ENCODE data around the gene PHAX.

GRCh38 chr5:125491949-125492461, 745.6 kb upstream of the ZNF608 start:
- RRBS: no CpG with 5 or more reads among the region's 3 CpGs

DNA sequence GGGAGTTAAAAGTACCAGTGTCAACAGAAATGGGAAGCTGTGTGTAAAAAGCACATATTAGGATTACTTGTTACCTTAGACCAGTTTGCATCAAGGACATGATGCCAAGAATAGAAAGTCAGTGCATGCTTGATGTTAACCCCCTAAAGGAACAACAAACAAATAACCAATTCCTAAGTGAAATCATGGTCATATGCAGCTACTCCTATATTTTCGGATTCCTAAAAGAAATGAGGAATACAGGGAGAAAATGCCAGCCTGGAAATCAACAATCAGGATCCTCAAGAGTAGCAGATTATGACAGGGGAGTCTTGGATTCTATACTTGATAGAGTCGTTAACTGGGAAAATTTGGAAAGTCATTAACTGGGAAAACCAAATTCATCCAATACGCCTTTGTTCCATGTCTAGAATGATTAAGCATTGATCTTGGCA, 18.9 kb upstream of the GRAMD2B start:
- RRBS: no CpG with 5 or more reads among the region's 3 CpGs

GRCh38 chr5:126493085-126493591, 69.9 kb downstream of the GRAMD2B start:
- RRBS: no CpG with 5 or more reads among the region's 5 CpGs

DNA sequence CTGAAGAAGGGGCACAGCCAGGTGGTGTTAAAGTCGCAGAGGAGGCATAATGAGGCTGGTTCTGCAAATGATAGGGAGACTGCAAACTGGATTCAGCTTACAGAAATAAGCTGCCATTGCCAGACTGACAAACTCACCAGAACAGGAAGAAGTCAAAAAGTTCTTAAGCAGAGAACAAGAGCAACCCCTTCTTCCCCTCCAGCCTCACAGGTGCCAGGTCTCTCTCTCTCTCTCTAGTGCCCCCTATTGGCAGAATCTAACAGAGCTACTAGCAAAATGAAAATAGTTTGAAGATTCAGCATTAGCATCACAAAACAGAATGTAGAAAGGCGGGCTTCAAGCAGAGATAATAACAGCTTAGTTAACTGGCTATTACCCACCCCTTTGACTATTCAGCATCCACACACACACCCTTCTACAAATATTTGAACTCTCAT, 76.7 kb downstream of the GRAMD2B start:
- RRBS: no CpG with 5 or more reads among the region's 2 CpGs

DNA sequence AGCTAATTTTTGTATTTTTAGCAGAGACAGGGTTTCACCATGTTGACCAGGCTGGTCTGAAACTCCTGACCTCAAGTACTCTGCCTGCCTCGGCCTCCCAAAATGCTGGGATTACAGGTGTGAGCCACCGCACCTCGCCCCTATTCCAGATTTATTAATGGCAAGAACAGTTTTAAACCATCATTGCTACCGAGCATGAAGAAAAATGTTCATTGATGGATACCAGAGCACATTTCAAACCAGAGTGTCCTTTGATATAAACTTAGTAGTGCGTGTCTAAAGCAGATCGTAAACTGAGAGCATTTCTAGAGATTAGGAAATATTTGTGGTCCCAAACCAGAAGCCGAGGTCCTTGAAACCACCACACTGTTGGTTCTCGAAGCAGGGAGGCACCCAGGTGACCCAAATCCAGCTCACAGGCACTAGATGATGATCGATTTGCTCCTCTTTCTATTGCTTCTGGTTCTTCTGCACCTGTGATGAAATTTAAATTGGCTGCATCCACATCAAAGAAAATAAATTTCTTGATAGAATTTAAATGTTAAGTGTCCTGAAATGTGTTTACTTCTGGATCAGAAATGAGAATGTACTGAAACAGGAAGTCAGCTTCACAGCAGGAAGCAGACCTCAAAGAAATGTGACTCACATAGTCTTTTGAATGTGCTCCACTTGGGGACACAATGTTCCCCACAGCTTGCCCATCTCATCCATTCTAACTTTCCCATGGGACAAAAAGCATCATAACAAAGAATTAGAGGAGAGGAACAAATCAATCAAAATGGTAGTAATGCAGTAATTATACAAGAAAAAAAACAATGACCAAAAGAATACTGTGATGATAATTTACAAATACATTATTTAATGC, 85.5 kb downstream of the GRAMD2B start:
- RRBS: no CpG with 5 or more reads among the region's 9 CpGs

DNA sequence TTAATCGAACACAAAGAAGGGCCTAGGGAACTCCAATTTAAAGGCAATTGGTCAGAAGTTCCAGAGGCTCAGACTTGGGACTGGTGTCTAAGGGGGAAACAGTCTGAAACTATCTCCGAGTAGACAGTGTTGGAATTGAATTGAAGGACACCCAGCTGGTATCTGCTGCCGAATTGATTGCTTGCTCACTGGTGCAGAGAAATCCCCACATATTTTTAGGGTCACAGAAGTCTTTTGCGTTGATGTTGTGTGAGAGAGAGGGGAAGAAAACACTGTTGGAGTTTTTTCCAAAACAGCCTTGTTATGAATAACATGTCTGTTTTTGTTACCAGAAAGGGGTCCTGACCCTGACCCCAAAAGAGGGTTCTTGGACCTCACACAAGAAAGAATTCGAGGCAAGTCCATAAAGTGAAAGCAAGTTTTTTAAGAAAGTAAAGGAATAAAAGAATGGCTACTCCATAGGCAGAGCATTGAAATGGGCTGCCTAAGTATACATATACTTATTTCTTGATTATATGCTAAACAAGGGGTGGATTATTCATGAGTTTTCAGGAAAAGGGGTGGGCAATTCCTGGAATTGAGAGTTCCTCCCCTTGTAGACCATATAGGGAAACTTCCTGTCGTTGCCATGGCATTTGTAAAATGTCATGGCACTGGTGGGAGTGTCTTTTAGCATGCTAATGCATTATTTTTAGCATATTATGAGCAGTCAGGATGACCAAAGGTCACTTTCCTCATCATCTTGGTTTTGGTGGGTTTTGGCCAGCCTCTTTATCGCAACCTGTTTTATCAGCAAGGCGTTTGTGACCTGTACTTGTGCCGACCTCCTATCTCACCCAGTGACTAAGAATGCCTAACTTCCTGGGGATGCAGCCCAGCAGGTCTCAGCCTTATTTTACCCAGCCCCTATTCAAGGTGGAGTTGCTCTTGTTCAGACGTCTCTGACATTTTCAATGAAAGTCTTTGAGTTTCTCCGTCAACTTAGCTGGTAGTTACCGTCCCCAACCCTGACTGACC, 81.1 kb downstream of the ALDH7A1 start:
- RRBS: no CpG with 5 or more reads among the region's 12 CpGs

DNA sequence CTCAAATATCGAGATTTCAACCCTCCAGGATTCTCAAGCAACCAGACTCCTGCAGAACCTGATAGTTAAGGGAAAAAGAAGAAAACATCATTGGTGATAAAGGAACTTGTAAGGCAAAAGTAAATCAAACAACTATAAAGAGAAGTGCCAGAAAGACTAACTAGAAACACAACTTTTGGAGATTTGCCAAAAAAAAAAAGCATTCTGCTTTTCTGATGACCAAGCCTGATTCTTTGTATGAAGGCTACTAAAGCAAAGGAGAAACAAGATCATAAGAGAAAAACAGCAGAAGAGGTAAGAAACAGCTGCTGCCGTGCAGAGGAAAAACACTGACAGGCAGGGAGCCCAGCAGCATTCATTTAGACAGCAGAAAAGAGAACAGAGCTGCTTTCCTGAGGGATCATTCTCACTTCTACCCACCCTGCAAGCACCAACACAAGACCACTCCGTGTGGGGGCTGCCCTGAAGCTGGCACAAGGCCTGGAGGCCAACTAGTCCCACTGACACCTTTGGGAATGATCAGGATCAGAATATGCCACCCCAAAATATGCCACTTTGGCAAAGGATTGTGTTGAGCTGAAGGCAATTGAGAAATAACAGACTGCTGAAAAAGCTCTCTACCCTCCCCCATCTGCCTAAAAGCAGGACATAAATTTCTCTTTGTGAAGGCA, 75.1 kb downstream of the ALDH7A1 start:
- RRBS: no CpG with 5 or more reads among the region's 3 CpGs

- RRBS: 2% methylated on average over 16 of the region's 61 CpGs
These were observed at the start of gene PHAX for GRCh38 chr5:126600013-126601168. Gene PHAX, plus strand, starts transcription at chr5:126600947.

- RRBS: no CpG with 5 or more reads among the region's 9 CpGs
These were observed 75.1 kb downstream of the LMNB1 start for GRCh38 chr5:126851840-126852640.

GRCh38 chr5:126920154-126920818, 110.1 kb downstream of the MARCHF3 start:
- RRBS: no CpG with 5 or more reads among the region's 8 CpGs

- RRBS: no CpG with 5 or more reads among the region's 12 CpGs
These were observed 931 bp downstream of the MARCHF3 start for GRCh38 chr5:127029420-127029834.

DNA sequence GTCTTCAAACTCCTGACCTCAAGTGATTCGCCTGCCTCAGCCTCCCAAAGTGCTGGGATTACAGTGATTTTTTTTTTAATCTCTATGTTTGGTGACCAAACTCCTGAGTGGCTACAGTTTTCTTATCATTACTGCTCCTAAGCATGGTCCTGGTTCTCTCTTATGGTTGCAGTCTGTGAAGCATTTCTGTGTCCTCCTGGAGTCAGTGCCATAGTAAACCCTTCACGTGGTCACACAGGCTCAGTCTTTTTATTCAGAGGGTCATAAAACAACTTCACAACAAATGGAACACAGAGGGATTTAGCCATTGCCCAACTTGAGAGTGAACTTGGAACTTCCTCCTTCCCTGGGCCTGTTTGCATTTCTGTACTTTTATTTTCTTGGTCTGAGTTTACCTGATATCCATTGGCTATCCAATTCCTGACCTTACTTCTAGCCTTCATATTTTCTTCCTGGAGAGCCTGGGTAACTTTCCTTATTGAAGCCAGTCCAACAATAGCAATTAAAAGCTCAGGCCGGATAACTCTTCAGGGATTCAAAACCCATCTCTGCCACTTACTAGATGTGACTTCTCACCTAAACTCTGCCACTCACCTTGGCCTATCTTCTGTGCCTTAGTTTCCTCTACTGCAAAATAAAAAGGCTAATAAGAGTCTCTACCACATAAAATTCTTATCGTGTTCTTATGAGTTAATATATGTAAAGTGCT, 145.0 kb downstream of the CCDC192 start:
- RRBS: no CpG with 5 or more reads among the region's 4 CpGs

DNA sequence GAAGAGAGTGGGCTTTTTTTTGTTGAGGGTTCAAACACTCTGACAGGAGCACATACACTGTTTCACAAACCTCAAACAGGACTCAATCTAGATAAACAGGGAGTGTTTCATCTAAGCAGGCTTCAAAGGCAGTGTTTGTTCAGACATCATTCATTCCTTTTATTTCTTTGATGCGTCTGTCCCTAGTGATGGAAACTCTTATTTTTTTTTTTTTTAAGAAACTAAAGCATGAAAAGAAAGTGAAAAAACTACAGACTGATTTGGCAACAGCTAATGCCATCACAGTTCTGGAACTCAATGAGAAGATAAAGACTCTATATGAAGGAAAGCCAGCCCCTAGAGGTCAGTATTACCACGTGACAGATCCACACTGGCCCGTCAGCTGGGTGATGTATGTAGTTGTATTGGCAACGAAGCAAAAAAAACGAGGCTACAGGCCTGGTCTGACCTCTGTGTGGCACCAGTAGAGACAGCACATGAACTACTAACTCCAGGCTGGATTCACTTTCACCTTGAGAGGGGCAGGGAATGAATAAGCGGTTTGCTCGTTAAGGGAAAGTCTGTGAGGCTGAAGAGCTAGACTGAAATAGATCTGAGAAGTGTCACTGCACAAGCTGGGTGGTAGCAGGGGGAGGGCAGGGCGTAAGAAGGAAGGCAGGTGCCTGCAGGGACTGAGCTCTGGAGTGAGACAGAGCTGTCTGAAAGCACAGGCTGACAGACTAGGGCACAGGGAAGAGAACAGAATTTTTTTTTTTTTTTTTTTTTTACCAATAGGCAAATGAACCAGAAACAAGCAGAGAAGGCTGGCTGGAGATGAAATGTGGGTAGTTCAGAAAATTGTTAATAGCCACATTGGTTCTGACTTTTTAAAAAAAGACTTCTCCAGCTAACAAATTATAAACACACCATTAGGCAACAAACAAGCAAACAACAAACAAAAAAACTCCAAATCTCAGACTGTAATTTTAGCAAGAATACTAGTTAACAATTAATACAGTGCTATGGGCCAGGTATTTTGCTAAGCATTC, 172.4 kb downstream of the CCDC192 start:
- RRBS: no CpG with 5 or more reads among the region's 8 CpGs

- RRBS: no CpG with 5 or more reads among the region's 2 CpGs
These were observed 124.1 kb upstream of the SLC12A2 start for GRCh38 chr5:127959479-127959925.

DNA sequence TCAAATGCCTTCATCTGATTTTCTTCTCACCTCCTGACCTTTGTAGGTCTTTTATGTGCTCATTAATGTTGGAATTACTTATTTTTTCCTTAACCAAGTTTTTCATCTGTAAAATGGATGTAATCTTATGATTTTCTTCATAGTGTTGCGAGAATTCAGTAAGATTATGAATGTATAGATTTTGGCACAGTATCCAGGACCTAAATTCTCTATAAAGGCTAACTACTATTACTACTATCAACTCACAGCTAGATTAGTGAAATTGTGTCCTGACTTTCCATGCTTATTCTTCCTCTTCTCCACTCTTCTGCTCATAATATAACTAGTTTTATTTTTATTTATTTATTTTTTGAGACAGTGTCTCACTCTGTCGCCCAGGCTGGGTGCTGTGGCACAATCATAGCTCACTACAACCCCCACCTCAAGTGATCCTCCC, 4.2 kb upstream of the SLC12A2 start:
- RRBS: no CpG with 5 or more reads among the region's 2 CpGs

DNA sequence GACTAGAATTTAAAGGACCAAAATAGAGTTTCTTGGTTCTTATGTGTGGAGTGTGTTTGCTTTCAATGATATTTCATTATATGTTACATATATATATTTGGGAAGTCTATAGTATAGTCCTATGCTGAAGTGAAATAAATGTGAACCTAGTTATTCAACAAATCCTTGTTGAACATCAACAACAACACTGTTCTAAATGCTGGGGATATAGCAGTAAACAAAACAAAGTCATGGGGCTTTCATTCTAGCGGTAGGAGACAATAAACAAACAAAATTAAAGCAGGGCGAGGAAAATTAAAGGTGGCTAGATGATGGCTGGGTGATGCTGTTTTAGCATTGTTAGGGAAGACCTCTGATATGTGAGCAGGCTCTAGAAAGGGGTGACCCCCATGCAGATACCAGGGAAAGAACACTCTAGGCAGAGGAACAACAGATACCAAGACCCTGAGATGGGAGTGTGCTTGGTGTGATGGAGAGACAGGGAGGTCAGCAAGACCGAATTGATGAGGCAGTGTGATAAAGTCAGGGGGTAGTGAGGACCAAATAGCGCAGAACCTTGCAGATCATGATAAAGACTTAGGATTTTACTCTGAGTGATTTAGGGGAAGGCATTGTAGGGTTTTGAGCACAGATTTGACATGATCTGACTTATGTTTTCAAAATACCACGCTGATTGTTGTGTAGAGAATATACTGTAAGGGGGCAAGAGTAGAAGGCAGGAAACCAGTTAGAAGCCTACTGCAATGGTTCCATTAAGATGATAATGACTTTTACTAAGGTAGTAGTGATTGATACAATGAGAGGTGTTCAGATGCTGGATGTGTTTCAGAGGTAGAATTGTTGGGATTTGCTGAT, 7.0 kb downstream of the SLC12A2 start:
- RRBS: no CpG with 5 or more reads among the region's 5 CpGs

DNA sequence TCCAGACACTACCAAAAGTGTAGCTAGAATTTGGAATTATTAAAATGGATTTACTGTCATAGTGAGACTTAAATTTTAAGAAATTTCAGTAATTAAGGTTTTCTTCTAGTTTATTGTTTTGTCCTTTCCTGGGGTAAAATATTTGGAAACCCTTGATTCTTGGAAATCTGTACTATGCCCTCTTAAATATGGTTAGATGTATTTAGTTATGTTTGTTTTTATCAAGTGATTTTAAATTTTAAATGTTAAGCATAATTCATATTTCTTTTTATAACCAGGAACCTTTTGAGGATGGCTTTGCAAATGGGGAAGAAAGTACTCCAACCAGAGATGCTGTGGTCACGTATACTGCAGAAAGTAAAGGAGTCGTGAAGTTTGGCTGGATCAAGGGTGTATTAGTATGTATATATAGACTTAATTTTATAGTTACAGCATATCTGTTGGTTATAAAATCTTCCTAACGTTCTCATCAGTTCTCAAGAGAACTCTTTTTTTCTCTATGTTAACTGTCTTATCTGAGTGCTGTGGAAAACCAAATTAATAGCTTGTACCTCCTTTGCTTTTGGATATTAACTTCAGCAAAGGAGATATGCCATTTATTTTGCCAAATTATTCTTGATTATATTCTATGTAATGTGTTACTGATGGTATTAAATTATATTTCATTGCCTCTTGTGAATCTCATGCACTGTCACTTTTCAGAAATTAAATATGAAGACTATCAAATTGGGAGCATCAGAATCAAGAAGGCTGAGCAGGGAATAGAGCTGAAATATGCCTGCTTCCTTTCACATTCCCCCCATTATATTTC, 29.2 kb downstream of the SLC12A2 start:
- RRBS: no CpG with 5 or more reads among the region's 3 CpGs

DNA sequence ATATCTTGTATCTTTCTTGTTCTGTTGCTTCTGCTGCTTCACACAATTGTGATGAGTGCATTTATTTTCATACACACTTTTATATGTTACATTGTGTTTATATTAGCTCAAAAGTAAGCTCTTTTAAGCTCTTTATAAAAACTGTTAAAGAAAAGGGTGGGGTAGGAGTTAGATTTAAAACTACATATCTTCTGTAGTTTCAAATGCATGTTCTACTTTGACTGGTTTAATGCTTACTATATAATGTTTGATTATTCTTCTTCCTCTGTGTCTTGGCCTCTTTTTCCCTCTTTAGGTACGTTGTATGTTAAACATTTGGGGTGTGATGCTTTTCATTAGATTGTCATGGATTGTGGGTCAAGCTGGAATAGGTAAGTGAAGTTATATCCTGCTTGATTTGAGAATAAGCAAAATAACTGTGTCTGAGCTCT, 30.4 kb downstream of the SLC12A2 start:
- RRBS: no CpG with 5 or more reads among the region's 1 CpG